Vagina (tissue), 1 donor: Measurements from ENCODE around the gene SYCP1.

- PRO-cap, result no peak
- RAMPAGE, long total RNA, result no peak
Measured at GRCh38 chr1:113870460-113871246, 16.7 kb downstream of the BCL2L15 start.

DNA sequence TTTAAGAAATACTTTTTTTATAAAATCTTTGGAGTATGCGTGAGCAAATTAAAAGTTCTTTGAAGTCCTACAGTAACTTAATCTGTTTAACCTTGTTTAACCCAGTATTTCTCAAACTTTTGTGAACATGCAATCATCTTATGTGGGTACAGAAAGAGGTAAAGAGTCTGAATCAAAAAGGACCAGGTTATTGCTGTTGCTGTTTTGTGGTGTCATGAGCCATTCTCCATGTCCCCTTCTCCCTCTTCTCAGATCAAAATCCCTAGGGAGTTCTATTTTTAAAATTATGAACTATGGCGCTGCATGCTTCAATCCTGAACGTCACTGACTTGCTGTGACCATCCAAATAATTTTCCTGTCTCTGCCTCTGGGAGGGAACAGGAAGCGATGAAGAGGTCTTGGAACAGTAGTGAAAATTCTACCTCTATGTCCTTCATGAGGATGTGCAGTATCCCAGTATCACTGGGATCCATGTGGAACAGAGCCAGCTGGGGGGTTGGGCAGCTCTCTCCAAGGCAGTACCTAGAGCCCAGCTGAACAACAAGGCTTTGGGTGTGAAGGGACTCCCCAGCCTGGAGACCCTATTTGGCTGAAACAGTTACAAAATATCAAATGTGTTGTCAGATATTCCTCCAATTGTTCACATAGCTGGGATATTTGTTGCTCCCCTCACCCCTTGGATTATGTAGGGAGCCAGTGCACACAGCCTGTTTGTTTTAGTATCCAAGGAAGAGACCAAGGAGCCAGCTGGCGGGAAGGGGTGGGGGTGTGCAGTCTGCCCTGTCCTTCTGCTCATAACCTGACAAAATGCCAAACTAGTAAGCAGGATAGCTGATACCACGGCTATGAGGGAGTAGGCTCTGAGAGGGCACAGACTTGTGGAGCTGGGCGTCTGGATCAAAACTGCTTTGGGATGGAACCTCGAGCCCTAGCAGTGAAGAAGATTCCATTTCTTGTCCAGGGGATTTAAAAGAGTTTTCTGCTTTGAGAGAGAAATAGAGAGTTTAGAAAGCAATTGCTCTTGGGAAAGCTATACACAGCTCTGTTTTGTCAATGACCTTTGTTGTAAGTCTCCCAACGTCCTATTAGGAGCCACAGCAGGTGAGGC, 7.6 kb downstream of the DCLRE1B start:
- PRO-cap, result bidirectional peak, plus-strand start at position 377 of the sequence, minus-strand start at position 250 of the sequence
- RAMPAGE, long total RNA, result start-site peak on the plus strand centred at position 725 of the sequence, 373 bp wide, 5 reads

- PRO-cap, result no peak
- RAMPAGE, long total RNA, result no peak
Measured at GRCh38 chr1:114425333-114425880, 85.6 kb downstream of the TRIM33 start.

DNA sequence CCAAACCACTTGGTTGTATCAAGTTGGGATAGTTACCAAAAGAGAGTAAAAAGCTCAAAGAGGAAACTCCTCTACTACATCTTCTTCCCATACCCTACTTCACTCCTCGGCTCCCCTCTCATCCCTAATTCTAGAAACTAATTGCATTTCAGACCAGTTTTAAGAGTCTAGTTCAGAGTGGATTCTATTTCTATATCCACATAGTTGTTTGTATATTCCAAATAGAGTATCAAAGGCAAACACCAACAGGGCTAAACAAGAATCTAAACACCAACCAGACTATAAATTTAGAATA, 29.8 kb upstream of the BCAS2 start:
- PRO-cap, result no peak
- RAMPAGE, long total RNA, result no peak

- PRO-cap, result no peak
- RAMPAGE, long total RNA, result no peak
Measured at GRCh38 chr1:114670347-114670980, 615 bp upstream of the DENND2C start.

DNA sequence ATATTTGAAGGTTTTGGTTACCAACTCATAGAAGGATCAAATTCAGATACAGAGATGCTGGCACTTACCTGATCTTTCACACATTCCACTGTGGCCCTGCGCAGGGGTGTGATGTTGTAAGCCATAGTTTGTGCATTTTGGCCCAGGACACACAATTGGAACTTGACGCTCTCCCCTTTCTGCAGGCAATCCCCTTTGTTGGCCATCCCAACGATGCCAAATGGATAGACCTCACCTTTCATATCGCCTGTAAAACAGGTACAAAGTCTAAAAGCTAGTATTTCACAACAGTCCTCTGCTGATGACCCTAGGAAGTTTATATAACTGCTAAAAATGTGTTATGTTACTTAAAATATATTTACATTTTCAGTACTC, 3.9 kb upstream of the NRAS start:
- PRO-cap, result no peak
- RAMPAGE, long total RNA, result no peak

GRCh38 chr1:114730146-114730702, 13.7 kb upstream of the NRAS start:
- PRO-cap, result no peak
- RAMPAGE, long total RNA, result start-site peak on the minus strand at chr1:114730535-114730591, 113 reads

DNA sequence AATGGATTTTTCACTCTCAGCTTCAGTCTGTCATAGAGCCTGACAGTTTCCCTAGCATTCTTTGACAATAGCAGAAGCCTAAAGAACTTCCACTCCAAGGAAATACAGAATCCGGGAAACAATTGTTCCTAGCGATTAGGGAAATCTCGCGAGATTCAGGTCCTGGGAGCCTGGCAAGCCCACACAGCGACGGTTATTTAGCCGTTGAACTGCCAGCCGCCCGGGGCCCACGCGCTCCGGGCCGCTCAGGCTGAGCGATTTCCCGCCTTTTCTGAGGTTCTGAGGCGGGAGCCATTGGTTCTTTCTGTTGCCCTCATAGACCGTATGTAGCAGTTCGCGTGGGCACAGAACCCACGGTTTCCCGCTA, at the start of gene SYCP1:
TSS of gene SYCP1 (plus strand) at position 223 of the 367 bp plus-strand sequence.
- PRO-cap, result no peak
- RAMPAGE, long total RNA, result no peak

DNA sequence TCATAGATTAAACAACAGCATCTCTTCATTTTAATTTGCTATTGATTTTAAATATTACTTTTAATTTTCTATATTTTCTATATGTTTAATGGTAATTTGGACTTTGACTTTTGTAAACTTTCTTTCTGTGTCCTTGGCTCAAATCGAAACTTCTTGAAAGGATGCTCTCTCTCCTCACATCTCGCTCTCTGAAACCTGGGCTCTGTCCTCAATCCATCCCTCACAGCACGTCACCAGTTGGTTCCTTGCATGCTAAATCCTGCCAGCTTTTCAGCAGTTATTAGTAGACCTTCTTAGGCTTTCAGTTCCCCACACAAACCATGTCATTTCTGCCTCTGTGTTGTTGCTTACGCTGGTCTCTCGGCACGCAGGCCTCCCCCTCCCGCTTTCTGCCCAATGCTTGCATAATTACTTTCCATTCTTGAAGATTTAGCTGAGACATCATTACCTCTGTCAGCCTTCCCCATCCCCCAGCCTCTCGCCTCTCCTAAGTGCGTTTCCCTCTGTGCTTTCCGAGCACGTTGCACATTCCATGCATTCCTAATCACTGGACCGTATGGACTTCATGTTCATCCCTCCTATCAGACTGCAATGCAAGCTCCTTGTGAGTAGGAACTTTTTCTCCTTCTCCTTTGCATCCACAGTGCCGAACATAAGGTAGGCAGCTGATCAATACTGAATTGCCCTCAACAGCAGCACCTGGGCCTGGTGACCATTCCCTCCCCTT, 26.7 kb downstream of the TSHB start:
- PRO-cap, result bidirectional peak, plus-strand start at position 444 of the sequence, minus-strand start at position 183 of the sequence
- RAMPAGE, long total RNA, result no peak

- PRO-cap, result bidirectional peak, plus-strand start at chr1:115169042, minus-strand start at chr1:115168783
- RAMPAGE, long total RNA, result no peak
Measured at GRCh38 chr1:115168887-115169245, 79.6 kb upstream of the TSPAN2 start.

DNA sequence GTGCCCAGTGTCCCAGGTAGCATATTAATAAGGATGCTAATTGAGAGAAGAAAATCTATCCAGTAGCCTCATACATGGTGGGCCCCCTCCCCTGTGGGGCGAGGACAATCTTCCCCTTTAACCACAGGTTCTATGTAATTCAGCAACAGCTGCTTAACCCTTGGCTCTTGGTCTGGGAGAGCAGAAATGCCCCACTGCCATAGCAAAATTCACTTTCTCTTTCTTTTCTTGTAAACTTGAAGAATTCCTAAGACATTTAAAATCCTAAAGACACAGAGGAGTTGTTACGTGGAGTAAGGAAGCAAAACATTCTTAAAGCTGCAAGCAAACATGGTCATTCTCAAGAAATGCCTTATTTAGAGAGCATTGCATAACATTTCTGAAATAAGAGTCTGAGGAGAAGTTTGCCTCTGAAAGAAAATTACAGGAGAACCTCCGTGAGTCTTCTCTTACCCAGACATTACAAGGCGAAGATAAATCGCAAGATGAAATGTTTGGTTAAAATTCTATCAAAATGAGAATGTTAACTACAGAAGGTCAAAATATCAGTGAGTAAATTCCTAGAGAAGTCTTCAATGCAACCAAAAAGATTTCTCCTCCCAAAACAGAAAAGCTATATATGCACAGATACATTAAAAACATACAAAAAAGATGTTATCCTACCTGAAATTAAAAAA, 6.1 kb downstream of the NGF start:
- PRO-cap, result unidirectional peak, plus-strand start at position 414 of the sequence
- RAMPAGE, long total RNA, result no peak

- PRO-cap, result no peak
- RAMPAGE, long total RNA, result no peak
Measured at GRCh38 chr1:115753914-115754459, 14.5 kb downstream of the CASQ2 start.

DNA sequence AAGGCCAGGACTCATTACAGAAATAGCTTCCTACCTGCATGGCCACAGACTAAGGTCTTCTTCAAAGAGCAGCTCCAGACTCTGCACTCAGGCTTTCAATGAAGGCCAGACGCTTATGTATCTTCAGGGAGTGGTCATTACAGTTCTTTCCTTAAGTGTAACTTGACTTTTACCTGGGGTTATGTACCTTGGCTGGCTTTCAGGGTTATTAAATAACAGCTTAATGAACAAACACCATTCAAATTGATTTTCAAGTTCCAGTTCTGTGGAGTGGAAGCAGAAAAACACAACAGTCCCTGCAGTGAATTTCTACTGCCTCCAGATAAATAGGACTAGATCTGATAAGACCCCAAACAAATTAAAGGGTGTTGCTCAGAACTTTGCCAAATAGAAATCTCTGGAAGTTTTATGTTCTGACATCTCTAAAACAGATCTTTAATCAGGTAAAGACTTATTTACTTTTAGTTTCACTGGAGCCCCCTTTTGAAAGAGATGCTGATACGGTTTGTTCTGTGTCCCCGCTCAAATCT, 23.6 kb upstream of the SLC22A15 start:
- PRO-cap, result no peak
- RAMPAGE, long total RNA, result no peak

- PRO-cap, result no peak
- RAMPAGE, long total RNA, result no peak
Measured at GRCh38 chr1:115977444-115978196, 1.3 kb downstream of the SLC22A15 start.

DNA sequence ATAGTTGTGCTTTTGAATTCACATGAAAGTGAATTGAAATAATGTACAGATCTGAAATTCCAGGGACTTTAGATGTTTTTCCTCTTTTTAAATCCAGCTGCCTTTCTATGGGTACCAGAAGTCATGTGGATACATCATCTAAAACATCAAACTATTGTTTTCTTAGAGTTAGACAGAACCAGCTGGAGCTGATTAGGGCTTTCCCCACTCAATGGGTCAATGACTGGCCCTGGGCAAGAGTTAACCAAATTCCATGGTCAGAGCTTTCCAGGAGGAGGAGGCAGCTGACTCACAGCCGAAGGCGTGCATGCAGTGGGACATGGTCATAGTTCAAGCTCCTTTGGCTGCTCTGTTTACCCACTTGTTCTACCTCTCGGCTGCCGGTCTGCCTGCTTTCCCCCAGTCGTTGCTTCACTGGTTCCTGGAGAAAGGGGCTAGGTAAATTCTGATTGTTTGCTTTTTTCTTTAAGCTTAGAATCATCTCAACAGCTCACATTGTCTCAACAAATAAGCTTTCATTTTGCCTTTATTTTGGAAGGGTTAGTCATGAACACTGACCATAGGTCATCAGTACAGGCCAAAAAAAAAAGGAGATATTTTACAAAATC, 11.7 kb downstream of the MAB21L3 start:
- PRO-cap, result no peak
- RAMPAGE, long total RNA, result no peak

GRCh38 chr1:116138919-116139372, 27.7 kb downstream of the MAB21L3 start:
- PRO-cap, result no peak
- RAMPAGE, long total RNA, result no peak

- PRO-cap, result no peak
- RAMPAGE, long total RNA, result no peak
Measured at GRCh38 chr1:116272954-116273445, 100.0 kb upstream of the ATP1A1 start.

GRCh38 chr1:116330041-116331357, 42.5 kb upstream of the ATP1A1 start:
- PRO-cap, result no peak
- RAMPAGE, long total RNA, result no peak

DNA sequence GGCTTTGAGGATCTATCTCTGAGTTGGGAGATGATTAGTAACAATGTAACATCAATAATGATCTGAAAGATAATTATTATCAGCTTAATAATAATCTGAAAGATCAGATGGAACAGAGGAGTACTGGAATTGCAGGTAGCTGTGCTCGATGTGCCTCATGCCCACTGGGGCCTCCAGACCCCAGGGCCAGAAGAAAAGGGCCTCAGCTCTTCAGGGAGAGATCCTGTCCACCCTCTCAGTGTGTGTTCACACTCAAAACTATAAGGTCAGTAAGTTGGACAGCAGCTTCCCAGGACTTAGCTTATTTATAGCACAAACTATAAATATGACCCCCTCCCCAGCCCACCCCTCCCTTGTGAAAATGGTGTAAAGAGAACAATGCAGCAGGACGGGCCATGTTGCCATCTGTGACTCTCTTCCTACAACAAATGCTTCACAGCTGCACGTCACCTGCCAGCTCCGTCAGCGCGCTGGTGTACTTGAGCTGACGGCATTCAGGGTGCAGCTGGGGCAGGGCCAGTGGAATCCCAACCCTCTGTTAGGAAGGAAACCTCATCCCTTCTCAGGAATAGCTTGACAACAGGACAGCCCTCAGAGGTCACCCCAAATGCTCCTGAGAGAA, 84.7 kb downstream of the ATP1A1 start:
- PRO-cap, result no peak
- RAMPAGE, long total RNA, result no peak

- PRO-cap, result no peak
- RAMPAGE, long total RNA, result no peak
Measured at GRCh38 chr1:116489030-116489857, 81.6 kb downstream of the CD58 start.